Daoy (cell line): Measurements from ENCODE around the genes BICD1, FGD4, C12orf40, SLC2A13 and LRRK2.

- RAMPAGE, long total RNA: no peak
These were observed at the start of gene BICD1 for GRCh38 chr12:32106382-32107262. TSS of gene BICD1 (plus strand) at chr12:32106847.

GRCh38 chr12:32399134-32399966 is at the start of gene FGD4:
TSS of gene FGD4 (plus strand) at chr12:32399558.
- RAMPAGE, long total RNA: no peak

DNA sequence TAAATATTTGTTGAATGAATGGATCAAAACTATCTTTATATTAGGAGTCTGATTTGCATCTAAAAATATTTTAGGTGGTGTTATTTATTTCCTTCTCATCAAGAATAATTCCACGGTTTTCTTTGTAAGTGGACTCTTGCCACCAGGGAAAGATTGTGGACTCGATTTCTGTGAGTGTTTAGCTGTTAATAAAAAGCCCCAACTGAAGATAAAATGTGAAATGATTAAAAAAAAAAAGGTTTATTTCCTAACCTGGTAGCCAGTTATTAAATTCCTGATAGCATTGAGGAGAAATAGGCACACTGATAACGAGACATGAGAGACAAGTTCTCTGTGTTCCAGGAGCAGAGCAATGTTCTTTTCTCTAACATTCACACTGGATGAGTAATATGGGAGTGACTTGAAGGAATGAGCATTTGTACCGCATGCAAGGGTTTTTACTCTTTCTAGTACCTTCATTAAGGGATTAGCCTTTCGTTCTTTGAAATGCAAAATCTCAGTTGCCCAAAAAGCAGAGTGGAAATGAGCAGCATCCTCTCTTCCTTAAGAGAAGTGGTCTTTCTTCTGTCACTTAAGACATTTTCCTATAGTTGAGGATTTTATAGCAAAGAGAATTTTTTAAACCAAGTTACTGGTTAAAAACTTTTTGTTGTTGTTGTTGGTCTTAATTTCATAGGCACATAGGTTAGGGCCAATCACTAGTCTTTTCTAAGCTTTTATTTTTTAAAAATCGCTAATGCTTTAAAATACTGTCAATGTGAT is 54.7 kb downstream of the FGD4 start:
- RAMPAGE, long total RNA: no peak

GRCh38 chr12:32473026-32473789 is 73.8 kb downstream of the FGD4 start:
- RAMPAGE, long total RNA: no peak

GRCh38 chr12:32497762-32498132 is 98.4 kb downstream of the FGD4 start:
- RAMPAGE, long total RNA: no peak

DNA sequence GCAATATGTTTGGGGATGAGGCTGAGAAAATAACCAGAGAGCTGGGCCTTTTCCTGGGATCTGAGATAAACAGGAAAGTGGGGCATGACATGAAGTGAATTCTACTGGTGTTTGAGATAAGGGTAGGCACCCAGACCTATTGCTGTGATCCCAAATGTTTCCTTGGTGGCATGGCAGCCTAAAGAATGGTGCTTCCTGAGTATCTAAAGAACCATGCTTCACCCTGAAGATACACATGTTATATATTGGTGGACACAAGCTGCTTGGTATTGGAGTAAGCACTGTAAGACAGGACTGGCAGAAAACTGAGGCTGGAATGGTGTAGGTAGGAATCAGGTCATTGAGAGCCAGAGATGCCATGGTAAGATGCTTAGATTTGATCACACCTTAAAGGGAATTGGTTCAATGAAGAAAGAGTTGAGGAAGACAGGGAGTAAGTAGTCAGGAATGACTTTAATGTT is 50.3 kb upstream of the DNM1L start:
- RAMPAGE, long total RNA: no peak

DNA sequence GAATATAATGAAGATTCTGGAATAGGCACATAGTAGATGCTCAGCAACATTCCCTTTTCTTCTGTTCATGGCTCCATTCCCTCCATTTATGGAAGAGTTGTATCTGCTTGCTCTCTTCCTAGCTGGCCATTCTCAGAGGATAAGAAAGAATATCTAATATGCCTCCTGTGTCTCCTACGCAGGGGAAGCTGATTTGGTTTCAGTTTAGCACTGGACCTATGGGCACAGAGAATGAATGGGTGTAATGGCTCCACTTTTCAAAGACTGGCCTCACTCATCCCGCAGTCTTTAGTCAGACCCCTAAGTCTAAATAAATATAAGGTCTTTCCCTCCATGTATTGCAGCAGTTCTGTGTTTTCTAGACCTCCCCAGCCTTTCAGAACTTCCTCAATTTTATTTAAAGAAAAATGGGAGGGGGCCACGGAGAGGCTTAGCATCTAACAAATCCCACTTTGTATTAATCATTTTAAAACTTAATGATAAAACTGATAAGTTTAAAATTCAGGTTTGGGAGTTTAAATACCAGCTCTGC is 1.9 kb downstream of the PKP2 start:
- RAMPAGE, long total RNA: no peak

DNA sequence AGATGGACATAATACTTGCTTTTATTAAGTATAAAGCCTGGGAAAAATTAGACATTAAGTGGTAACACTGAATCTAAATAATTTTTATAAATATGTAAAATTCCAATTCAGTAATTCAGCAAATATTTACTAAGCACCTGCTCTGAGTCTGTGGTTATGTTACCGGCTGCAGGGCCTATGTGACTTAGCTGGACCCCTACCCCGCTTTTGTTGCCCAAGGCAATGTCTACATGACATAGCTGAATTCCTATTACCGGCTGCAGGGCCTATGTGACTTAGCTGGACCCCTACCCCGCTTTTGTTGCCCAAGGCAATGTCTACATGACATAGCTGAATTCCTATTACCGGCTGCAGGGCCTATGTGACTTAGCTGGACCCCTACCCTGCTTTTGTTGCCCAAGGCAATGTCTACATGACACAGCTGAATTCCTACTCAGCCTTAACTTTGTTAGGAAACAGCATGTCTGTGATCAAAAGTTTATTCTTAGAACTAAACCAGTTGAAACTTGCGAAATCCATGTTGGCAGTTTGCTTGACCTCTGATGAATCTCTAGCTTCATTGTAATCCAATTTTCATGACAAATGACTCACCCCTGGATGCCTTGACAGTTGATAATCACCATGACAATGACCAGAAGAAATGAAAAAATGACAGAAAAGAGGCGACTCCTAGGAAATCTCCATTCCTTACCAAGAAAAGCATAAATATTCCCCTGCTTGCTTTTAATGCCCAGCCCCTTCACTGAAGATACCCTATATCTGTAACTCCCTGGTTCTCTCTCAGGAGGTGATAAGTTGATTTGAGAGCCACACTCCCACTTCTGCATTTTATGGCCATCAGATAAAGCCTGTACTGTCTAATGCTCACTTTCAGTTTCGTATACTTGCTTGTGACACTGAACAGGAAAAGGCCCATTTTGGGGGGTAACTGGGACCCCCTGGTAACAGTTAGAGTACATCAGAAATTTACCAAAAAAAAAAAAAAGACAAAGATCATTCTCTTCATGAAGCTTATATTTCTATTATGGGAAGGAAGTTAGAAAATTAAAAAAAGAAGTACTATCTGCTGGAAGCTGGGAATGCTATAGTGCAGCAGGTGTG is 148.4 kb upstream of the SYT10 start:
- RAMPAGE, long total RNA: no peak

- RAMPAGE, long total RNA: no peak
These were observed 325.8 kb downstream of the ALG10 start for GRCh38 chr12:34348074-34348609.

DNA sequence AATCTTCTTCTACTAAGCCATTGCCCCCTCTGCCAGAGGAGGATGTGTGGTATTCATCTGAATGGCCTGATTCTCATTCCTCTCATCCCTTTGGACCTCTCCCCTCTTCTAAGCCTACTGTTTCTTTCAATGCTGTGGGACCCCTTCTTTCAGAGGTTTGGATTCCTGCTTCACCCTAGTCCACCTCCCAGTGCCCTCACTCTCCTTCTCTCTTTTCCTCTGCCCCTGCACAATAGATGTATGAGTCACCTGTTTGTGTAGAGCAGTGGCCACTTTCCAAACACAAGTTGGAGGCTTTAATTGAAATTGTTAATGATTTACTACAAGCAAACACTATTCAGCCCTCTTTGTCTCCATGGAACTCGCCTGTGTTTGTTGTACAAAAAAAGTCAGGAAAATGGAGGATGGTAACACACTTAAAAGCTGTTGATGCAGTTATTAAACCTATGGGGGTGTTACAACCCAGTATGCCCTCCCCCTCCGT is 192.2 kb upstream of the ALG10B start:
- RAMPAGE, long total RNA: no peak

DNA sequence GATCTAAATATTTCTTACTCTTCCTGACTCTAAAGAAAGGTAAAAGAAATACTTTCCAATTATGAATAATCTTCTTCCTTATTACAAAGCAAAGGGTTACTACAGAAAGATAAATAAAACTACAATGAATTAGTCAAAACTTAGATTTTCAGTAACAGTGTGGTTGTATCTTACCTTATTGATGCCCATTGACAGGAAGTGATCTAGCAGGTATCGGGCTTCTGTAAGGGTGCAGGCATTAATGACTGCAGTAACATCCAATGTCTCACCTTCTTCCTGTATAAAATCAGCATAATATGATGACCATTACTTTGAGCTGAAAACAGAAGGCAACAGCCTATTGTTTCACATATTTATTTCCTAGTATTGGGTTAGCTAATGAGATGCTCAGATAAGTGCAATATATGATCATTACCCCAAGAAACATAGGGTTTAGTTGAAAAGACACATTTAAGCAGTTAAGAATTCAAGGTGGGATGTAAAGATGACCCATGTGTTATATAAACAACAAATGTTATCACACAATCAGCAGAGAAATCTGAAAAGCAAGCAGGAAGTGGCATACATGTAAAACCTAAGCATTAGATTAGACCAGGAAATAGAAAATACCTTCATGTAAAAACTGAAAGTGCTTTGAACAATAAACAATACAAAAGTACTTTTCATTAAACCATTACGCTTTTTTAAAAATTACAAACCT is 111.3 kb downstream of the KIF21A start:
- RAMPAGE, long total RNA: no peak

GRCh38 chr12:39351546-39352325 is 91.2 kb downstream of the KIF21A start:
- RAMPAGE, long total RNA: no peak

DNA sequence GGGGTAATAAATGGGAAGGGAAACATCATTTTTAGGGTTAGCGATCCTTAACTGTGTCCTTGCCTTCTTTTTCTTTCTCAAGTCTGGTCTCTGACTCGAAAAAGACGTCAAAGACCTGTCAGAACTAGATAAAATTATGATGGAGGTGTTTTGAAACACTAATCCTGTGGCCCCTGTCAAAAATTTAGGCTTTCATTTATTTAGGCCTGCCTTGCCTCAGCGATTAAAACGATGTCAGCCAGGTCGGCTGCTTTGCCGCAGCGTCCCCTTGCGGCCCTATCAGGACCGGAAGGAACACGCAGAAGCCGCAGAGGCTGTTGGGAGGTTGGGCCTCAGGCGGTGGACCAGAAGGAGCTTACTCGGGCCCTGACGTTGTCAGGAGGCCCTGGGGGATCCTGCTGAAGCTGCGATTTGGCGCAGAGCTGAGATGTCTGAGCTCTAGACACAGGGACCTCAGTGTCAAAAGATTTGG is at the start of gene C12orf40:
Gene C12orf40, plus strand, starts transcription at position 323 of the 472 bp plus-strand sequence.
- RAMPAGE, long total RNA: no peak

GRCh38 chr12:40016782-40017694 is 88.8 kb downstream of the SLC2A13 start:
- RAMPAGE, long total RNA: no peak

- RAMPAGE, long total RNA: no peak
These were observed at the start of gene SLC2A13 for GRCh38 chr12:40105389-40106513. TSS of gene SLC2A13 (minus strand) at chr12:40106081.

DNA sequence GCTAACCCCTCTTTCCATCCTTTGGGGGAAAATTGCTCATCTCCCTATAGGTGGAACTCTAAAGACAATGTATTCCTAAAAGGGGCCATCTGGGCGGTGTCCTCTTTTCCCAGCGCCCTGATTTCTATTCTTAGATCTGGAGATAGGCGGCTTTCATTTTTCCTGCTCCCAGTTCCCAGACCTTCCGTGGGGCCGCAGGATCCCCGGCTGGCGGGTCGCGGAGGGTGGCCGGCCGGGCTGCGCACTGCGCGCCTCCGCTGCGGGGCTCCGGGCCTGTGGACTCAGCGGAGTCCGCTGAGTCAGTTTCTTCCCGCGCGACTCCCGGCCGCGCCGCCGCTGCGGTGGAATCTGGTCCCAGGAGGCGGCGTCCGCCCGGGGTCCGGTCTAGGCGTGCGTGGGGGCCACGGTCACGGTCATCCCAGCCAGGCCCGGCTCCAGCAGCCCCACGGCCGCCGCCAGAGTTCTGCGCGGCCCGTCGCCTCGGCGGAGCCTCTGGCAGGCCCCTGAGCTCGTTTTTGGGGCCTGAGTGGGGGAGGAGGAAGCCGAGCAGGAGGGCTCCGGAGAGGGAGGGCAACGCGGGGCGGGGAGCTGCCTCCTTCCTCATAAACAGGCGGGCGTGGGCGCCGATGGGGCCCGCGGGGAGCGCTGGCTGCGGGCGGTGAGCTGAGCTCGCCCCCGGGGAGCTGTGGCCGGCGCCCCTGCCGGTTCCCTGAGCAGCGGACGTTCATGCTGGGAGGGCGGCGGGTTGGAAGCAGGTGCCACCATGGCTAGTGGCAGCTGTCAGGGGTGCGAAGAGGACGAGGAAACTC is at the start of gene LRRK2:
Gene LRRK2, plus strand, starts transcription at position 629 of the 809 bp plus-strand sequence.
- RAMPAGE, long total RNA: no peak

GRCh38 chr12:41563532-41563756 is 375.3 kb downstream of the PDZRN4 start:
- RAMPAGE, long total RNA: no peak

DNA sequence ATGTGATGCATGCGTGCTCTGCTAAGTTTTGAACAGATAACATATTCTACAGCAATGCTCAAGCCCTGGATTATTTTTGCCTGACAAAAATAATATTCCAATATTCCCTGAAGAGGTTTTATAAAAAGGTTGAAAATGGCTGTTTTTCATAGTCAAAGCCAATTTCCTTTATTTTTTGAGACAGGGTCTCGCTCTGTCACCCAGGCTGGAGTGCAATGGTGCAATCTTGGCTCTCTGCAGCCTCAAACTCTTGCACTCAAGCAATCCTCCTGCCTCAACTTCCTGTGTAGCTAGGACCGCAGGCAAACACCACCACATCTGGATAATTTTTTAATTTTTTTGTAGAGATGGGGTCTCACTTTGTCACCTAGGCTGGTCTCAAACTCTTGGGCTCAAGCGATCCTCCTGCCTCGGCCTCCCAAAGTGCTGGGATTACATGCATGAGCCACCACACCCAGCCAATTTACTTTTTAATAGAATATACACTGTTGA is 62.3 kb downstream of the GXYLT1 start:
- RAMPAGE, long total RNA: no peak

DNA sequence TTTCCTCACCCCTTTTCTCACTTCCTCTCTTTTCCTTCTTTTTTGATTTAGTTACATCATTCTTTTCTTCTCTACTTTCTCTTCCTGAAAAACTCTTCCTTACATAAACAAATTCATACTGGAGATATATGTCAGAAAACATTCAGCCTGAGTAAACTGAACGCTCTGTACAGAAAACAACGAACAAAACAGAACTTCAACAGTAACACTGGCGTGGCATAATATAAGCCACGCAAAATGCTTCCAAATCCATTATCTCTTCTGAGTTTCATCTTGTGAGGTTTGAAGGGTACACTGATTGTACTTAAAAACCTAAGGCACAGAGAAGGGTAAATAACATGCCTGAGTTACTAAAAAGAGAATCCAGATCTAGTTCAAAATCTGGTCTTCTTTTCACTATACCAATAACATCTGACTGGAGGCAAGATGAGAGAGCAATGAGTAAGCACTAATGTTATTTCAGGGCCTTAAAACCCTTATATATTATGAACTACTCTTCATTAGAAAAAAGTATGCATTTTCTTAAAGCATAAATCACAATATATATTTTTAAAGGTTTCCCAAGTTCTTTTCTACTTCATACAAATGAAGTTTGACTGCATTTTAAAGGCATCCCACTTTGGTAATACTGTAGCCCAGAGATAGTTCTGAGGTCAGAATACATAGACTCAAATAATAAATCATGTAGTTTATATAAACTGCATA is 60.2 kb downstream of the GXYLT1 start:
- RAMPAGE, long total RNA: no peak

DNA sequence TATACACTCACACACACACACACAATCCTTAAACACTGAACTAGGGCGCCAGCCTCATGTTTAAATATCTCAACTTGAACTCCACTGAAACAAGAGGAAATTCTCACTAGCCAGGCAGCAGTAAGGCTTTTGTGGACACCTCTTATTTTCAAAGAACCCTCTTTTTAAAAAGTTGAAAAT is 789 bp downstream of the GXYLT1 start:
- RAMPAGE, long total RNA: no peak